Diencephalon (tissue), 2 donors: ENCODE data around the genes TMEM219, ALDOA and BOLA2B.

- RAMPAGE, long total RNA, result no peak
These were observed 134.4 kb downstream of the NPIPB11 start for GRCh38 chr16:29272064-29272621.

DNA sequence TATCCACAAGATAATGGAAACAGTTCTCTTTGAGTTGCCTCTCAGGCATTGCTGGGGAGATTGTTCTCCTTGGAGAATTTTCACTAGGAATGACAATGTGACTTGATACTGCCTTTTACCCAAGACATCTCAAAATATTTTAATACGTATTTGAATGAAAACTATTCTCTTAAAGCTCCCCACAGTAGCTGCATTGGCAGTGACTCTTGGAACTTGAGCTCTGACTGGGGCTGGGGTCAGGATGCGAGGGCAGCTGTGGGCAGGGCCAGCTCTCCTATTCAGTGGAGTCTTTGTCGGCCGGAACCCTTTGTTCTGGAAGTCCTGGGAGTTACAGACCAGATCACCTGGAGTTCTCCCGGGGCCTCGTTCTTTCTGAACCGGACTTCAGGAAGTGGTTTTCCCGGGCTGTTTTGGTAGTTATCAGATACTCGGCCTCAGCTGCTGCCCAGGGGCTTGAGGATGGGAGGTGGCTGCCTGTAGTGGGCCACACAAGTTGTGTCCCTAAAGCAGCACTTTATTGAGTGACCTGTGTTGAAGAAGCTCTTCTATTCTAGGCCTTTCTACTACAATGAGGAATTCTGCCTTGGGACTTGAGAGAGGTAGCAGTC, 84.9 kb downstream of the NPIPB11 start:
- RAMPAGE, long total RNA, result no peak

DNA sequence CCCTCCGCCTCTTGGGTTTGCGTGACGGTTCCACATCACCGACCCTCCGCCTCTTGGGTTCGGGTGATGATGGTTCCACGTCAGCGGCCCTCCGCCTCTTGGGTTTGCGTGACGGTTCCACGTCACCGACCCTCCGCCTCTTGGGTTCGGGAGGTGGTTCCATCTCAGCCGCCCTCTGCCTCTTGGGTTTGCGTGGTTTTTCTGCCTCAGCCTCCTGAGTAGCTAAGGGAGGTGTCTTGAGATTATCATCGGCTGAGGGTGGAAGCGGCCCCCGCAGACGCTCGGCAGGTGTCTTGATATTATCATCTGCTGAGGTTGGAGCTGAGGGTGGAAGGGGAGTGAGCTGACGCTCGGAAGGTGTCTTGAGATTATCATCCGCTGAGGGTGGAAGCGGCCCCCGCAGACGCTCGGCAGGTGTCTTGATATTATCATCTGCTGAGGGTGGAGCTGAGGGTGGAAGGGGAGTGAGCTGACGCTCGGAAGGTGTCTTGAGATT, 25.0 kb downstream of the NPIPB11 start:
- RAMPAGE, long total RNA, result no peak

GRCh38 chr16:29469476-29470078, 9.9 kb downstream of the SULT1A4 start:
- RAMPAGE, long total RNA, result no peak

- RAMPAGE, long total RNA, result no peak
These were observed 556 bp upstream of the SPN start for GRCh38 chr16:29662362-29663019.

DNA sequence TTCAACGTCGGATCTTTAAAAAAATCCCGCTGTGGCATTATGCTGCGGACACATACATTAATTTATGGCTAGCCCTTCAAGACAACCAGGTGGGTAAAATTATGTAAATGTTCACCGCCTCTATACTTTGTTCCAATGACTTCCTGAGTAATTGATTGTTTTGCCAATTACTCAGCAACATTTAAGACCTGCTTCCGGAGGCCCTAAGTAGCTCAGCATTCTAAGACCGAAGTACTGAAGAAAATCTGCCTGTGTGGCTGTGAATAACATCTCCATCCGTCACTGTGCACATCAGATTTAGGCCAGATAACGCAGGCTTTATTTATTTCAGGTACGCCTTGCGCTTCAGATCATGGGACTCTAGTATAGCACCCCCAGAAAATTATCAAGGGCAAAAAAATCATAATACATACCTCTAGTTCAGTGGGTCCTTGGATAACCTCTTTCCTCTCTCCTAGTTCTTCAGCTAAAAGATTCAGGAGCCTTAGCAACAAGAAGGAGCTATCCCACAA, 23.4 kb downstream of the QPRT start:
- RAMPAGE, long total RNA, result no peak

DNA sequence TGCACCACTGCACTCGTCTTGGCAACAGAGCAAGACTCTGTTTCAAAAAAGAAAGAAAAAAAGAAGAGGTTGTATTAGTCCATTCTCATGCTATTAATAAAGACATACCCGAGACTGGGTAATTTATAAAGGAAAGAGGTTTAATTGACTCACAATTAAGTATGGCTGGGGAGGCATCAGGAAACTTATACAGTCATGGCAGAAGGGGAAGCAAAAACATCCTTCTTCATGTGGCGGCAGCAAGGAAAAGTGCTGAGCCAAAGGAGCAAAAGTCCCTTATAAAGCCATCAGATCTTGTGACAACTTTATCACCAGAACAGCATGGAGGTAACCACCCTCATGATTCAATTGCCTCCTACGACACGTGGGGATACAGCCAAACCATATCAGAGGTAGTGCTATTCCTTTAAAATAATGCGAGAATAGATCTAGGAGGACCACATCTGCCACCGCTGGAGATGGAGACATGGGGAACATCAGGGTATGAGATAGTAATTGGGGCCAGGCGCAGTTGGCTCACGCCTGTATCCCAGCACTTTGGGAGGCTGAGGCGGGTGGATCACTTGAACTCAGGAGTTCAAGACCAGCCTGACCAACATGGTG, 9.0 kb downstream of the C16orf54 start:
- RAMPAGE, long total RNA, result no peak

DNA sequence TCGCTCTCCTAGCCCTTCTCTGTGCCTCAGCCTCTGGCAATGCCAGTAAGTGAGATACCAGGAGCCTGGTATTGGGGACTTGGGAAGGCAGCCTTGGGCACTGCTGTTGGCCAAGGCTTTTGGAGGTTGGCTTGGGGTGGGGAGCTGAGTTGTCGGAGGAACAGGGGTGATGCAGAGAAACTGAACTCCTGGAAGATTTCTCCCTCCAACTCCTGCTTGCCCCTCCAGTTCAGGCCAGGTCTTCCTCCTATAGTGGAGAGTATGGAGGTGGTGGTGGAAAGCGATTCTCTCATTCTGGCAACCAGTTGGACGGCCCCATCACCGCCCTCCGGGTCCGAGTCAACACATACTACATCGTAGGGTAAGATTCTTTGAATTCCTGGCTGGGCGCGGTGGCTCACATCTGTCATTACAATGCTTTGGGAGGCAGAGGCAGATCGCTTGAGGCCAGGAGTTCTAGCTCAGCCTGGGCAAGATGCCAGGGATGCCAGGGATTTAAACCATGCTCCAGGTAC, 1.3 kb downstream of the ZG16 start:
- RAMPAGE, long total RNA, result no peak

DNA sequence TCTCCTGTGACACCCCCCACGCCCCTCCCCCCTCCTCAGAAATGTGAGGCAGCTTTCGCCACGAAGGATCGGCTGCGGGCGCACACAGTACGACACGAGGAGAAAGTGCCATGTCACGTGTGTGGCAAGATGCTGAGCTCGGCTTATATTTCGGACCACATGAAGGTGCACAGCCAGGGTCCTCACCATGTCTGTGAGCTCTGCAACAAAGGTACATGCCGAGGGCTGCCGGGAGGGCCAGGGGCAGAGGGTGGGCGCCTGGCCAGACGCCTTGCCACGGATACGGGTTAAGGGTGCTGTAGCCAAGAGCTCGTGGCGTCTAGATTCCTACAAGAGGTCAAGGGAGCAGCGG, 2.2 kb downstream of the MAZ start:
- RAMPAGE, long total RNA, result no peak

GRCh38 chr16:29811400-29811753, 616 bp upstream of the PRRT2 start:
- RAMPAGE, long total RNA, result no peak

DNA sequence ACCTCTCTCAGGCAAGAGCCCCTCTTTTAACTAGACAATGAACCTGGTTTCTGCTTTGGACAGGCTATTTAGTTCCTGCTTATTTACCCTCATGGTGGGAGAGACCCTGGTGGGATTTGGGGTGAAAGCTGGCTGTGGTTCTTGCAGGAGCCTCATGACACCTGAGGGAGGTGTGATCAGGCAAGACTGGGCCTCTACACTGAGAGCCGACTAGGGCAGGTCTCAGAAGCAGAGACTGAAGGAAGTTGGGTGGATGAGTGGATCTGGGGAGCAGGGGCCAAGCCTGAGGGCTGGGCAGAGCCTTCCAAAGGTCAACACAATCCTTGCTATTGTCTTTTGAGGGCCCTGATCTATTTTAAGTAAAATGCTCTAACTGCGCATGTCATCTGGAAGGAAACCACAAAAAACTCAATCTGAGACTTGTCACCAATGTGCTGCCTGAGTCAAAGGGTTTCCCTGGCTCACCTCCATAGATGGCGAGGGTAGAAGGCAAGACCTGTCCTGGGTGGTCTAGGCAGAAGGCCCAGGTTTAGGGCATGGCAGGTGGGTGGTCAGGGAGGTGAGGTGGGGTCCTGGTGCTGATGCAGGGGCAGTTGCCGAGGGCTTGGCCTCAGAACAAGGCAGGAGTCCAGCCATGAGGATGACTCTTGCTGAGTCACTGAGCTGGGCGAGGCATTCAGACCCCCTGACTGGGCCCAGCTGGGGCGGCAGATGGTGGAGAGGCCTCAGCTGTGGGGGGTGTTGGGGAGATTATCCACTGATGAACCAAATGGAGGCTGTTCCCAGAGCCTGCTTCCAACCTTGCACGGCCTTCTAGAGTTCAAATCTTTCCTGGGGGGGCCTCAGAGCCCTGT, 5.0 kb downstream of the MVP start:
- RAMPAGE, long total RNA, result no peak

- RAMPAGE, long total RNA, result start-site peak on the plus strand at chr16:29962090-29962122, 451 and 257 reads in 2 replicates
These were observed at the start of gene TMEM219 for GRCh38 chr16:29961573-29962559. Gene TMEM219 (plus strand): TSS chr16:29962079.

- RAMPAGE, long total RNA, result no peak
These were observed 5.3 kb downstream of the DOC2A start for GRCh38 chr16:30005424-30006123.

DNA sequence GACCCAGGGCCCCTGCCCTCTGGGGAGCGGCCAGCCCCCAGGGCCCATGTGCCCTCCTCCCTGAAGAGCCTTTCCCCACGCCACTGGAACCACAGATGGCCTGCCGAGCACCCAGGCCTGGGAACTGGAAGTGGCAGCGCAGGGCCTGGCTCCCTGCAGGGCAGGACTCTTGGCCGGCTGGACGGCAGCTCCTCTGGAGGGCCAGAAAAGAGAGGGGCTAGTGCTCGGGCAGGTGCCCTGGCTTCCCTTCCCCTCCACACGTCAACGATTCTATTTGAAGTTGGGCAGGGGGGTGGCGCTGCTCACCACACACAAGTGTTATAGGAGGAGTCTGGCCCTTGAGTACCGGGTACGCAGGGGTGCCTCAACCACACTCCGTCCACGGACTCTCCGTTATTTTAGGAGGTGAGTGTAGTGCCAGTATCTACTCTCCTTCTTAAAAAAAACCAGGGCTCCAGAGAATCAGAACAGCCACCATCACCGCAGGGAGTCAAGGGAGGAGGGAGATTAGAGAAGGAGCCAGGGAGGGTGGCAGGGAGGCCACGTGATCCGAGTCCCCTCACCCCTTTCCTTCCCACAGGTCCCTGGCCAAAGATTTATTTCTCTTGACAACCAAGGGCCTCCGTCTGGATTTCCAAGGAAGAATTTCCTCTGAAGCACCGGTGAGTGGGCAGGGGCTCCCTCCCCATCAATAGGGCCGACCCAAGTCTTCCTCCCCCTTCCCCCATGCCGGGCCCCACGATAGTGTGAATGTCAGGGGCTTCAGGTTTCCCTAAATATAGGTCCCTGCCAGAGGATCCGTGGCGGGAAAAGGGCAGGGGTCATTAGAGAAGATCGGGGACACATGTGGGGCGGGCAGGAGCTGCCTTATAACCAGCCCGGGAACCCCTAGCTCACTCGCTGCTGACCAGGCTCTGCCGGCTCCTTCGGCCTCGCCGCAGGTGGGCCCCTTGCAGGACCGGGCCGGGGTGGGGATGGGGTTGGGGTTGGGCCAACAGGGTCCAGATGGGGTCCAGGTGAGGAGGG, 1.4 kb upstream of the ALDOA start:
- RAMPAGE, long total RNA, result start-site peak on the plus strand centred at position 331 of the sequence, 108 bp wide, 202 and 47 reads in 2 replicates; start-site peak on the plus strand centred at position 592 of the sequence, 76 bp wide, 240 and 122 reads in 2 replicates

DNA sequence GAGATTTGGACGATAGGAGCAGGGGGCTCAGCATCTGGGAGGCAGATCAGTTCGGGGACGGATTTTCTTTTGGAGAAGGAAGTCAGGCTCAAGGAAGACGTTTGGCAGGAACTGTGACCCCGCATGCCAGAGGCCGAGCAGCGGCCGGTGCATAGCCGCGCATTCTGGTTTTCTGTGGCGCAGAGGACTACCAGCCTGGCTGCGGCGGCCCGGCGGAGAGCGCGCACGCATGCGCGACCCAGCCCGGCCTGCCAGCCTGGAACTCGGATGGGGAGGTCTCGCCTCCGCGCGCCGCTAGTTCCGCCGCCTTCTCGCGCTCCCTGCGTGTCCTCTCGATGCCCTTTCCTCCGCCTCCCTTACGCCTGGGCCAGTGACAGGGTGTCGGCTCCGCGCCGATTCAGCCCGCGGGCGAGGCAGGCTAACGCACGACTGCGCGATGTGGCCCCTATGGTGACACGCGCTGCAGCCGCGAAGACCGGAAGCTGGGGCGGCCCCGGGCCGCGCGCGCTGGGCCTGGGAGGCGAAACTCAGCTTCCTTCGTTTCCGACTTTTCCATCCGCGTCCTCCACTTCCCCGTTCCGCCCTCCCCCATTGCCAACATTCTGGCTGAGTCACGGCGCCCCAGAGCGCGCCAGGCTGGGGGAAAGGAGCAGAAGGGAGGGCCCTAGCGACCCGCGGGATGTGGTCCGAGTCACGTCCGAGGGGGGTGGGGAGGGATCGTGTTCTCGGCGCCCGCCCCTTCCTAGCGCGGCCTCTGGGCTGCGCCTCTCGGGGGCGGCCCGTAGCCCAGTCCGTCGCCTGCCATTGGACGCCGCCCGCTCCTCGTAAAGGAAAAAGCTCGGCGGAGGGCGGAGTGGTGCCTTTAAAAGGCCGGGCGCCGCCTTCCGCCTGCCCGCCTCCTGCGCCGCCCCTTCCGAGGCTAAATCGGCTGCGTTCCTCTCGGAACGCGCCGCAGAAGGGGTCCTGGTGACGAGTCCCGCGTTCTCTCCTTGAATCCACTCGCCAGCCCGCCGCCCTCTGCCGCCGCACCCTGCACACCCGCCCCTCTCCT, at the start of gene ALDOA:
Gene ALDOA (plus strand): TSS at position 891 of the 1,051 bp plus-strand sequence.
- RAMPAGE, long total RNA, result start-site peak on the plus strand centred at position 941 of the sequence, 189 bp wide, 2,795 and 821 reads in 2 replicates

DNA sequence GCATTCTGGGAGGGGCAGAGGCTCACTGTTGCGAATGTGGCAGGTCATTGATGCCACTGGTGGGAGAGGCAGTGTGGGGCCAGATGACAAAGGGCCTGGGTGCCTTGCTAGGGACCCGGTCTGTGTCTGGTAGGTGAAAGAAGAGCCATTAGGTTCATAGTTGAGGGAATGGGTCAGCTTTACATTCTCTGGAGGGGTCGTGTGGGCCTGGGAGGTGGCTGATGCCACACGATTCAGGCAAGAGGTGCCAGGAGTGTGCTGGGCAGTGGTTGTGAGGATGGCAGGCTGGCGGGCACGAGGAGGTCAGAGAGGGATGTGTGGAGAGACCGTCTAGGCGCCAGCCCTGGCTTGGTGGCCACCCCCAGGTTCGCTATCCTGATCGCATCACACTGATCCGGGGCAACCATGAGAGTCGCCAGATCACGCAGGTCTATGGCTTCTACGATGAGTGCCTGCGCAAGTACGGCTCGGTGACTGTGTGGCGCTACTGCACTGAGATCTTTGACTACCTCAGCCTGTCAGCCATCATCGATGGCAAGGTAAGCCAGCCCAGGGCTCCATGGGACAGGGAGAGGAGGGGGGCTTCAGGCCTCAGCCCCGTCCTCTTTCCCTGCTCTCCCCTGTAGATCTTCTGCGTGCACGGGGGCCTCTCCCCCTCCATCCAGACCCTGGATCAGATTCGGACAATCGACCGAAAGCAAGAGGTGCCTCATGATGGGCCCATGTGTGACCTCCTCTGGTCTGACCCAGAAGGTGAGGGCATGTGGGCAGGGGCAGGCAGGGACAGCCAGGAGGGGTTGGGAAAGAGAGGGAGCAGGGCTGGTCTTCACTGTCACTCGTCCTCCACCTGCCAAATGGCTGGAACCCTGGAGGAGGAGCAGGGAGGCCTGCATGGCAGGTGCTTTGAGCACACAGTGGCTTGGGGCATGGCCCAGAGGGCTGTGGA, 7.5 kb downstream of the PPP4C start:
- RAMPAGE, long total RNA, result no peak

GRCh38 chr16:30094624-30095200, 1.3 kb downstream of the YPEL3 start:
- RAMPAGE, long total RNA, result no peak

DNA sequence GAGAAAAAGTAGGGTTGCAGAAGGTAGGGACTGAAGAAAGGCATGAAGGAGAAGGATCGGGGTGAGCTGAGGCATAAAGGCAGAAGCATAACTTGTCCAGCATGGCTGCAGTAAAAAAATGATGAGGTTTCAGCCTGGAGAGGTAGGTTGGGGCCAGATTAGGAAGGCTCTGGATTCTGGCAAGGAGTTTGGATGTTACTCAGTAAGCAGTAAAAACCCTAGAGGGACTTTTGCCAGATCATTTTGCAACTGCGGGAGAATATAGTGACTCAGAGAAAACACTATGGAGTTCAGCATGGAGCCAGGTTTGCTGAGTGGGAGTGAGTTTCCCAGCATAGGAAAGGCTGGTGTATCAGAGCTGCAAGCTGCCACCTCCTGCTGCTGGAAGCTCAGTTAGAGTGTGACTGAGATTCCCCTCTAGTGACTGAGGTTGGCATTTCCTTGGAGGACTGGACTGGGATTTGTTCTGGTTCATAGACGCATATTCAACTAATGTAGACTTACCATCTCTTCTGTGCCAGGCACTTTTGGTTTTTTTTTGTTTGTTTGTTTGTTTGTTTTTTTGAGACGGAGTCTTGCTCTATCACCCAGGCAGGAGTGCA, 1.3 kb upstream of the MAPK3 start:
- RAMPAGE, long total RNA, result no peak

DNA sequence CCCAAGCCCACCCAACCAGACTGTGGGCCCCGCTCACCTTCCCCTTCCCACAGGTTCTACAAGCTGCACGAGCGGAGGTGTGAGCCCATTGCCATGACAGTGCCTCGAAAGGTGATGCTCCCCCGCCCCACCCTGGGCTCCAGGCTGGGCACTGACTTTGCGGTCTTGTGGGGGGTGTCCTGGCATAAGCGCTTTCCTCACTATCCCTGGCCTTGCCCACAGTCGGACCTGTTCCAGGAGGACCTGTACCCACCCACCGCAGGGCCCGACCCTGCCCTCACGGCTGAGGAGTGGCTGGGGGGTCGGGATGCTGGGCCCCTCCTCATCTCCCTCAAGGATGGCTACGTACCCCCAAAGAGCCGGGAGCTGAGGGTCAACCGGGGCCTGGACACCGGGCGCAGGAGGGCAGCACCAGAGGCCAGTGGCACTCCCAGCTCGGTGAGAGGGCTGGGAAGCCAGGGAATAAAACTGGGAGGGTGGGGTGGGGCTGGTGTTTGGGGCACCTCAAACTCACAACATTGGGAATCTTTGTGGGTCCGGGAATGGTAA, 4.8 kb downstream of the CORO1A start:
- RAMPAGE, long total RNA, result no peak

DNA sequence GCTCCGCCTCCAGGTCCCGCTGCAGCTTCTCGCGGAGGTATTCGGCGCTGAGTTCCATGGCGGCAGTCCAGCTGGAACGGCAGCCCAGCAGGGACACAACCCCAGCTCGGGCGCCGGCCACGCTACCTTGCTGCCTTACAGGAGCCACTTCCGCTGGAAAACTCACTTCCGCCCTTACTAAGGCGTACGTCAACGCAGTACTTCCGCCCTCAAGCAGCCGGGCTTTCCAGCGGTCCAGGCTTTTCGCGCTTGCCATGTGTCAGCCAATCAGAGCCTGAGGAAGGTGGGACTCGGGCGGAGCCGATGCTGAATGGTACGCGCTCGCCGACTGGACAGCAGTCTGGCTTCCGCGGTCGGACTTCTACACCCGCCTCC, at the start of gene BOLA2B:
Gene BOLA2B (minus strand): TSS at position 129 of the 375 bp plus-strand sequence.
- RAMPAGE, long total RNA, result no peak